H1 (cell line): ENCODE data around the genes TRIM49D2, TRIM49C and FAT3.

DNA sequence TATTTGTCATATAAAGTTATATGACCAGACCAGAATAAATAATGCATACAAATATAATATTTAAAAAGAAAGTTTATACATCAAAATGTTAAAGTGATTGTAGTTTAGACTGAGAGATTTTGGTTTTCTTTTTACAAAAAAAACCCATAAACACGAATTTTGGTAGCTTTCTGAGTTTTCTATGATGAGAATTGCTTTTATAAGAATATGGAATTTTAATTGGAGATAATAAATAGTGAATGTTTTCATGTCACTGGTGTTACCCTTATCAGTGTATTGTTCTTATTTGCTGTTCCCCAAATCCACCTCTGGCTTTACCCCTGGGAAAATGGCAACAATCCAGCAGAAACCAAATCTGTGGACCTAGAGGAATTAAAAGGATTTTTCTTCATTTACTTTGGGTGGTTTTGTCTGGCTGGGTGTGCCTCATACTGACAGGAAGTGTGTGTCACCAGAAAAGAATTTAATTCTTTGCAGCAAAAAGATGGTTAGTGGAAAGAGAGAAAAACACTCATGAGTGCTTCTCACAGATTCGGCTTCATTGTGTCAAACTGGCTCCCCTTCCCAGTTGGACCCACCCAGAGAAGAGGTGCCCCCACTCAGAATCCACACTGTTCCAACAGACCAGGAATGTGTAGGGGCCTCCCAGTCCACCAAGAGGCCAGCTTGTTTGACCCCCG, 39.0 kb downstream of the FZD4 start:
- RRBS = no CpG with 5 or more reads among the region's 3 CpGs
CAGE:
- cytosol, long polyA plus RNA = no peak
- long polyA plus RNA = no peak
- nucleus, long polyA plus RNA = no peak

DNA sequence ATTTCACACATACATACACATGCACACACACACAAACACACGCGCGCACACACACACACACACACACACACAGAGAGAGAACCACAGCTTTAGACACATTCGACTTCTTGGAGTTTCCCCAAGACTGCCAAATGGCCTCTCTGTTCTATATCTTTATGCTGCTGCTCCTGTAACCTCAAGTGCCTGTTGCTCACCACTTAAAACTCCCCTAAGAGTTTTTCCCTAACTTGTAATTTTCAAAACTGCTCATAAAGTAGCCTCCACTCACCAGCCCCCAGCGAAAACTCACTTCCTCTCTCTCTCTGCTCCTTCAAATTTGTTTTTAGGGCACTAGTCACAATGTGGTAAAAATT, 35.8 kb downstream of the CTSC start:
- RRBS = no CpG with 5 or more reads among the region's 5 CpGs
CAGE:
- cytosol, long polyA plus RNA = no peak
- long polyA plus RNA = no peak
- nucleus, long polyA plus RNA = no peak

GRCh38 chr11:88979673-88979902, 86.2 kb downstream of the GRM5 start:
- RRBS = no CpG with 5 or more reads among the region's 2 CpGs
CAGE:
- cytosol, long polyA plus RNA = no peak
- long polyA plus RNA = no peak
- nucleus, long polyA plus RNA = no peak

GRCh38 chr11:89417155-89417409, 74.1 kb downstream of the NOX4 start:
- RRBS = no CpG with 5 or more reads among the region's 2 CpGs
CAGE:
- cytosol, long polyA plus RNA = no peak
- long polyA plus RNA = no peak
- nucleus, long polyA plus RNA = no peak

- RRBS = no CpG with 5 or more reads among the region's 5 CpGs
CAGE:
- cytosol, long polyA plus RNA = no peak
- long polyA plus RNA = no peak
- nucleus, long polyA plus RNA = no peak
These were observed 33.8 kb downstream of the TRIM77 start for GRCh38 chr11:89743957-89744259.

- RRBS = no CpG with 5 or more reads among the region's 6 CpGs
CAGE:
- cytosol, long polyA plus RNA = no peak
- long polyA plus RNA = no peak
- nucleus, long polyA plus RNA = no peak
These were observed at the start of gene TRIM49D2 for GRCh38 chr11:89923707-89924163. Gene TRIM49D2 (plus strand): TSS chr11:89924064.

- RRBS = no CpG with 5 or more reads among the region's 2 CpGs
CAGE:
- cytosol, long polyA plus RNA = no peak
- long polyA plus RNA = no peak
- nucleus, long polyA plus RNA = no peak
These were observed at the start of gene TRIM49C for GRCh38 chr11:90030691-90031381. Gene TRIM49C (plus strand): TSS chr11:90031106.

DNA sequence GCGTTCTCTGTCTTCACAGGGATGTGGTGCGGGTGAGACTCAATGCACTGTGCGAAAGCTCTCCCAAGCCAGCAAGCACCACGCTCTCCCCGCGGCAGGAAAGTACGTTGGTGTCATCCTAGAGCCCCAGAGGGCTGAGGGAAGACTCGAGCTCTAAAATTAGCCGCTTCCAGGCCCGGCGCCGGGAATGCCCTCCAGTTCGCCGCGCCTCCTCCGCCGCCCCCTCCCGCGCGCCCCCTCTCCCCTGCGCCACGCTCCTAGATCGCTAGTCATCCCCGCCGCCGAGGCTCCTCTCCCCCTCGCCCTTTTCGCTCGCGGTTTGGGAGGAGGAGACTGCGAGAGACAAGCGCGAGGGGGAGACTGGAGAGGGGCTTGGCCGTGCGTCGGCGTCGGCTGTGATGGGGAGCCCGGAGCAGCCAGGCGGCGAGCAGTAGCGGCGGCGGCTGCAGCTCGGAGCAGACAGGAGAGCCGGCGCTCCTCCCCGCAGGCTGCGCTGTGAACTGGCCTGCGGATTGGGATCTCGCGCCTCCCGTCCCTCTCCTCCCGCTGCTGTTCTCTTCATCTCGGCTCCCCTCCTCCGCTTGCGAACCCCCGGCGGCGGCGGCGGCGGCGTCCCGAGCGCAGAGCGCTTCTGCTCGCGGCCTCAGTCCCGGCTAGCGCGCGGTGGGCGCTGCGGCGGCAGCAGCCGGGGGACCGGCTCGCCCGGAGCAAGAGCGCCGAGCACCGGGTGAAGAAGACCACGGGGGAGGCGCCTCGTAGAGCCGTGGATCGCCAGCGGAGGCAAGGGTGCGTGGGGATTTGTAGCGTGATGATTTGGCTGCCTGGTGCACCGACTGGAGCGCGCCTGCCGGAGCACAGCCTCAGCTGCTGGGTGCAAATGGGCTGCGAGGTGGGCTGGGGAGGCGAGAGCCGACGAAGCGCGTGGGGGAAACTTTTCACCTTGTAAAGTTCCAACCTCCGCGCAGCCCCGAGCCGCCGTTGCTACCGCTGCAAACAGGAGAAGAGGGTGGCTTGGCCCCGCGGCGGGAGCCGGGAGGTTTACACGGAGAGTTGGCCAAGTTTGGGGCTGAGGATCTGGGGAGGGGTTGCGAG, at the start of gene FAT3:
Gene FAT3 (plus strand): TSS at position 430 of the 1,092 bp plus-strand sequence.
- RRBS = under 1% methylated on average over 31 of the region's 113 CpGs
CAGE:
- cytosol, long polyA plus RNA = no peak
- long polyA plus RNA = no peak
- nucleus, long polyA plus RNA = start-site peak on the plus strand centred at position 329 of the sequence, 154 bp wide, 111 reads; start-site peak on the plus strand centred at position 626 of the sequence, 53 bp wide, 24 reads

- RRBS = no CpG with 5 or more reads among the region's 11 CpGs
CAGE:
- cytosol, long polyA plus RNA = no peak
- long polyA plus RNA = no peak
- nucleus, long polyA plus RNA = no peak
These were observed 667 bp upstream of the DEUP1 start for GRCh38 chr11:93329908-93330241.

GRCh38 chr11:93731242-93731972, 9.9 kb downstream of the TAF1D start:
- RRBS = no CpG with 5 or more reads among the region's 5 CpGs
CAGE:
- cytosol, long polyA plus RNA = no peak
- long polyA plus RNA = no peak
- nucleus, long polyA plus RNA = no peak

DNA sequence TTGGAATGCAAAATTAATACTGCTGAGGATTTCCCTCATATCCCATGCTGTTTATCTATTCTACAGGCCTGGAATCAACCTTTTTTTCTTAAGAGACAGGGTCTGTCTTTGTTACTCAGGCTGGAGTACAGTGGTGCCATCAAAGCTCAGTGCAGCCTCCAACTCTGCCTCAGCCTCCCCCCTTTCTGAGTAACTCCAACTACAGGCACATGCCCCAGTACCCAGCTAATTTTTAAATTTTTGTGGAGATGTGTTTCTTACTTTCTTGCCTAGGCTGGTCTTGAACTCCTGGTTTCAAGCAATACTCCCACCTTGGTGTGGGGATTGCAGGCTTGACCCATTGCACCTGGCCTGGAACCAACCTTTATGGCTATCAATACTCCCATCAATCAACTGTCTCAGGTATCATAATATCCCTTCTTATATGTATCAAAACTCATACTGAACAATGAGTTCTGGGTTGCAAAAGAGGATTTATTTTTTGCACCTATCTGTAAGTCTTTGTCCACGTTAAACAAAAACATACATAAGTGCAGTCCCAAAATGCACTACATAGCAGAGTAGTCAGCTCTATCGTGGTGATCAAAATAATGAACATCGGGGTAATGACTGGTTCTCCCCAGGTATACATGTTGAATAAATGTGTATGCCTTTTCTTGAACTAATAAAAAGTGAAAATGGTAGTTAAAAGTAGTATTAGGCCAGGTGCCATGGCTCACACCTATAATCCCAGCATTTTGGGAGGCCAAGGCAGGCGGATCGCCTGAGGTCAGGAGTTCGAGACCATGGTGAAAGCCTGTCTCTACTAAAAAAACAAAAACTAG, 6.4 kb downstream of the TAF1D start:
- RRBS = no CpG with 5 or more reads among the region's 6 CpGs
CAGE:
- cytosol, long polyA plus RNA = no peak
- long polyA plus RNA = no peak
- nucleus, long polyA plus RNA = no peak

- RRBS = no CpG with 5 or more reads among the region's 5 CpGs
CAGE:
- cytosol, long polyA plus RNA = no peak
- long polyA plus RNA = no peak
- nucleus, long polyA plus RNA = no peak
These were observed 24.6 kb downstream of the PANX1 start for GRCh38 chr11:94153044-94153813.

DNA sequence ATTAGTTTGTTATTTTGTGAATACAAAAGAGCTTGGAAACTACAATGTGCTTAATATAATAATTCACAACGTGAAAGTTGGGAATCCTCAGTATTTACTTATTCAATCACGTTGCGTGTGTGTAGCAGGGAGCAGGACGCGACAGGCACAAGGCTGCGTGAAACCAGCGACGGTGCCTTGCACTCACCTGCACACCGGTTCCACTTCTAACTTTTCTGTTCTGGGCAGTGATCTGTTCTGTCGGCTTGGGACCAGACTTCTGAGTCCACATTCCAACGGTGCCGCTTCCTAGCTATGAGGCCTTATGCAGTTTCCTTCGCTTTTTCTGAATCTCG, 392 bp upstream of the C11orf97 start:
- RRBS = no CpG with 5 or more reads among the region's 14 CpGs
CAGE:
- cytosol, long polyA plus RNA = no peak
- long polyA plus RNA = no peak
- nucleus, long polyA plus RNA = no peak

GRCh38 chr11:94558474-94558737, 8.8 kb upstream of the PIWIL4 start:
CAGE:
- cytosol, long polyA plus RNA = no peak
- long polyA plus RNA = no peak
- nucleus, long polyA plus RNA = no peak

DNA sequence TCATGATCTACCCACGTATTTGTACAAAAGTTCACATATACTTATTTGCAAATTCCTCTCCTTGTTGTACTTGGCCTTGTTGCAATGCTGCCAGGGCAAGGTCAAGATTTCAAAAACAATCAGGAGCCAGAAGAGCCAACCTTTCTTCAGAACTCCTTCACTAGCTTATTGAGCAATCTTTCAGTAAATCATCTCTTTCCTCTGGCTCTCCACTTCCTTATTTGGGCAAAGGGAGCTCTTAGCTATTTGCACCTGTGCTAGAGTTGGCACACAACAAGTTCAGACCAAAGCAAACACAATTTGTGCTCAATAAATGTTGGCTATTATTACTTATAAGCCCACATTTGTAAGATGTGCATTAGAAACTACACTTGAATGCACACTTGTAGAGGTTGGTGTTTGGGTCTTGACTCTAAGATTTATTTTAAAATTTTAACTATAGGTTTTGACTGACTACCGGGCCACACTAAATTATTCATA, 9.8 kb downstream of the SRSF8 start:
- RRBS = no CpG with 5 or more reads among the region's 2 CpGs
CAGE:
- cytosol, long polyA plus RNA = no peak
- long polyA plus RNA = no peak
- nucleus, long polyA plus RNA = no peak

GRCh38 chr11:95082306-95082972, 7.2 kb upstream of the ENDOD1 start:
- RRBS = no CpG with 5 or more reads among the region's 3 CpGs
CAGE:
- cytosol, long polyA plus RNA = no peak
- long polyA plus RNA = no peak
- nucleus, long polyA plus RNA = no peak

DNA sequence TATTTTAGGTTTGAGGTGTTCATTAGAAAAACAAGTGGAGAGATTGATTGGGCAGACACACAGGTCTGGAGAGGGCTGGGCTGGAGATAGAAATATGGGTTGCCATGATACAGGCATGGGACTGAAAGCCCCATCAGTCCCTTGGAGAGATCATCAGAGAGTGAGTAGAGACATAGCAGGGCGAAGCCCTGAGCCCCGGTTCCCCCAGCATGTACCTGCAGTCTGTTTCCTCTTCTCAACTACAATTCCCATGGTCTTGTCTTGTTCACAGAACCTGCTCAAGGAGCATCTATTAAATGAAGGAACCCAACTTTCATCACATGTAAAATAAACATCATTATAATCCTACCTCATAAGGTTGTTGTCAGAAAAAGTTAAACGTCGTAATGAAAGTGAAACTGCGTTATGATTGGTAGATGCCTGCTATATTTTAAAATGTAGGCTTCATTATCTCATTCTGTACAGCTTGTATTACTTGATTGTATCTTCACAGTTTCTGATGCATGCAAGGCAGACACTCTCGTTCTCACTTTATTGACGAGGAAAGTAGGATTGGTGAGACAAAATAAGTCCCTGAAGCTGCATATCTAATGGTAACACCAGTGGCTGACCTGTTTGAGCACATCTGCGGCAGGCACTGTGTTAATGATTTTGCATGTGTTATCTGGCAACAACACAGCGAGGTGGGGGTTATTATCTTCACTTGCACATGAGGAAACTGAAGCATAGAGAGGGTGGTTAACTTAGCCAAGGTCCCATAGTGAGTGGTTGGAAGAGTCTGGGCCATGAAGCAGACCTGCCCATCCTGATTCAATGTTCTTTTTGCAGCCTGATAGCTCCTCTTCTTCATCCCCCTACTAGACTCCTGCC, 63.5 kb downstream of the ENDOD1 start:
- RRBS = no CpG with 5 or more reads among the region's 9 CpGs
CAGE:
- cytosol, long polyA plus RNA = no peak
- long polyA plus RNA = no peak
- nucleus, long polyA plus RNA = no peak

DNA sequence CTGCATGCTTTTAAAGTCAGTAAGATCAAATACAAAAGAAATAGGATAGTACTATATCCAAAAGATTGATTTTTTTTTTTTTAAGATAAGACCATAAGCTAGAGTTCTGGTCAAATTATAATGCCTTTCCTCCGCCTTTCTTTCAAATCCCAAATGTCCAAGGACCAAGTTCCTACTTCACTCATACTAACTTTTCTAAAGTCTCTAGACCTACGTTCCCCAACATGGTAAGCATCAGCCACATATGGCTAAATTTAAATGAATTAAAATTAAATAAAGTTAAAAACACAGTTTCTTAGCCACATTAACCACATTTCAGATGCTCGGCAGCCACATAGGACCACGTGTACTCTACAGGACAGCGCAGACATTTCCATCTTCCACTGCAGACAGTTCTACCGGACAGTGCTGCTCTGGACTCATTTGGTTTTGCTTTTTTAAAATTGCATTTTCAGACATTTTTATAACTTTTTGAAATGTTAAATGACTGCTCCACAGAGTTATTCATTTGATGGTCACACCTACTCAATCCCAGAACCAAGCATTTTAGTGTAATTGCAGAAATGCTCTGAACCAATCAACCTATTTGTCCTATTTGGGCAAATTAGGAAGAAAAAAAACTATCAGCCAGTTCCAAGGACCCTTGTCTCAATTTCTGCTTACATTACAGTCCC, 34.5 kb downstream of the SESN3 start:
- RRBS = no CpG with 5 or more reads among the region's 6 CpGs
CAGE:
- cytosol, long polyA plus RNA = no peak
- long polyA plus RNA = no peak
- nucleus, long polyA plus RNA = no peak

DNA sequence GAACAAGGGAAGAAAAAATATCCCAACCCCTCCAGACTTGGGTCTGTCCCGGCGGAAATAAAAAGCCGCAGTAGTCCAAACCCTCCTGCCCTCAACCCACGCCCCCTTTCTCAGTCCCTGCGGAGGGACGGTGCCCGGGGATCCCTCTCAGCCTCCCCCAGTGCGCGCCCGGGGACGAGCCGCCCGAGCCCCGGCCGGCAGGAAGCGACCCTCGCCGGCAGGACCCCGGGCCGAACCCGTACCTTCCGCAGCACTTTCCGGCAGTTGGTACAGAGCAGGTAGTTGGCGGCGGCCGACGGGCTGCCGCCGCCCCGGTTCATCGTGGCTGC, 497 bp downstream of the SESN3 start:
- RRBS = 1% methylated on average over 15 of the region's 31 CpGs
CAGE:
- cytosol, long polyA plus RNA = no peak
- long polyA plus RNA = no peak
- nucleus, long polyA plus RNA = no peak

DNA sequence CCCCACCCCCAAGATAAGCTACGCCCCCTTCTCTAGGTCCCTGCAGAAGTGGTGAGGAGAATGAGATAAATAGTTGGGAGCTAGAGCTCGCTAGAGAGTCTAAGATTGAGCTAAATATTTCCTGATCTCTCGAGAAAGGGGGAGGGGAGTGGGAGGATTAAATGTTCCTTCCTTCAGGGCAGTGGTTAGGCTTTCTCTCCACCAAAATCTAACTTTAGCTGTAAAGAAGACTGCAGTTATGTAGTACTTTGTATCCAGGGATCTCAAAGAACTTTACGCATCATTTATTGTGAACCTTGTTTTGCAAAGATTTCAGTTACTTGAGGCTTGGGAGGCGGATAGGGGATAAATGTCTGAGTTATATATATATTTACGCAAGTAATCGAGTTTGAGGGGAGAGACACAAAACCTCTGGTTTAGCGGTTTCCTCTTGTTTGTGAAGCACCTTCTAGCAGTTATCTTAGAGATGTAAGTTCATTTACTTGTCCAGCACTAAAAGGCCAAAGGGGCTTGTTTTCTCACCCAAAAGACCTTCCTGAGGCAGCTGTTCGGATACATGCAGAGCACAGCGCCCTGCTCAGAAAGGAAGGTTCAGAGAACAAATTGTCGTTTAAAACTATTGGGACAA, 635 bp upstream of the SESN3 start:
- RRBS = no CpG with 5 or more reads among the region's 11 CpGs
CAGE:
- cytosol, long polyA plus RNA = start-site peak on the plus strand centred at position 42 of the sequence, 14 bp wide, 9 reads
- long polyA plus RNA = no peak
- nucleus, long polyA plus RNA = no peak